Airway epithelial cell (primary cell): ENCODE measurements around a stretch of chr1.

GRCh38 chr1:41882006-41882493 is 36.7 kb downstream of the HIVEP3 start:
- RAMPAGE, long total RNA, result no peak

GRCh38 chr1:41915984-41916729 is 2.6 kb downstream of the HIVEP3 start:
- RAMPAGE, long total RNA, result no peak

DNA sequence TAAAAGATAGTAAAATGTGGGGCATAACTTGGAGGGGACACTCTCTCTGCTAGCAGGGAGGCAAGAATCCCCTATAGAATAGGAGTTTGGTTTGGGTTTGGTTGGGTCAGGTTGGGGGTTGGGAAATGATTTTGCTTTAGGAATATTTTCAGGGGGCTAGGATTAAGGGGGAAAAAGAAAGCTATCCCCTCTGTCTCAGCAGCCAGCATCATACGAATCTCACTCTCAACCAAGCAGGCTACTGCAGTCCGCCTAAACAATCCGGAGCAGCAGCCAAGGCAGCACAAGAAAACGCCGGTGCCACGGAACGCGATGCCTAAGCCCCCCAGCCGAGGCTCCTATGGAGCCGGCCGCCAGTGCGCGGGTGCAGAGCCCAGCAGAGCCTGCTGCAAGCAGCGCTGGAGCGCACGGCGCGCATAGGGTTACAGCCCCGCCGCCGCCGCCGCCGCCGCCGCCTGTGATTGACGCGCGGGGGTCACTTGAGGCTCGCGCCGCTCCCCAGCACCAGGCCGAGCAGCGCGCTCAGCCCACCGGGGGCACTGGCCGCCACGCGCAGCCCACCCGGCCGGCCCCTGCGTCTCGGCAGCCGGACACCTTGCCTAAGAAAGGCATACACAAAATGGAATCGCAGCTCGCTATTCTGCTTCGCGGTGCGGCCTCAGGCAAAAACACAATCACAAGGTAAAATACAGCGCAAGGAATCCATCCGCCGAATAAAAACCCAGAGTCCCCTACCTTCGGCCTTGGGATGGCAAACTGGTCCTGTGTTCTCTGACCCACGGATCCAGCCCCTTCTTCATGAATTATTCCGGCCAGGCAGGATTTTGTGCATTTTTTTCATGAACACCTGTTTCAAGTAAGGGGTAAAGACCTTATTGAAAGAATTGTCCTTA is 798 bp downstream of the HIVEP3 start:
- RAMPAGE, long total RNA, result no peak

GRCh38 chr1:42162061-42163044 is 2.2 kb downstream of the GUCA2A start:
- RAMPAGE, long total RNA, result no peak

GRCh38 chr1:42163045-42163648 is 1.4 kb downstream of the GUCA2A start:
- RAMPAGE, long total RNA, result no peak

GRCh38 chr1:42223228-42223940 is 58.8 kb upstream of the GUCA2A start:
- RAMPAGE, long total RNA, result no peak

DNA sequence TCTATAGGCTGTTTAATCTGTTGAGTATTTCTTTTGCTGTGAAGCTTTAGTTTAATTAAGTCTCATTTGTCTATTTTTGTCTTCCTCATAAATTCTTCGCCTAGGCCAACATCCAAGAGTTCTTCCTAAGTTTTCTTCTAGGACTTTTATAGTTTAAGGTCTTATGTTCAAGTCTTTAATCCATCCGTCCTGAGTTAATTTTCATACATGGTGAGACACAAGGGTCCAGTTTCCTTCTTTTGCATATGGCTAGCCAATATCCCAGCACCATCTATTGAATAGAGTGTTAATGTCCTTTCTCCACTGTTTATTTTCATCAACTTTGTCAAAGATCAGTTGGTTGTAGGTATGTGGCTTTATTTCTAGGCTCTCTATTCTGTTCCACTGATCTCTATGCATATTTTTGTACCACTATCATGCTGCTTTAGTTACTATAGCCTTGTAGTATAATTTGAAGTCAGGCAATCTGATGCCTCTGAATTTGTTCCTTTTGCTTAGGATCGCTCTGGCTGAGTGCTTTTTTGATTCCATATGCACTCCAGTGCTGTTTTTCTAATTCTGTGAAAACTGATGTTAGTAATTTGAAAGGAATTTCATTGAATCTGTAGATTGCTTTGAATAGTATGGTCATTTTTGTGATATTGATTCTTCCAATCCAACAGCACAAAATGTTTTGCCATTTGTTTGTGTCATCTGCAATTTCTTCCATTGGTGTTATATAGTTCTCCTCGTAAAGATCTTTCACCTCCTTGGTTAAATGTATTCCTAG is 38.6 kb downstream of the FOXJ3 start:
- RAMPAGE, long total RNA, result no peak

GRCh38 chr1:42513057-42513539 is 50.0 kb downstream of the CCDC30 start:
- RAMPAGE, long total RNA, result no peak

GRCh38 chr1:42686419-42687052 is 4.3 kb downstream of the YBX1 start:
- RAMPAGE, long total RNA, result no peak

DNA sequence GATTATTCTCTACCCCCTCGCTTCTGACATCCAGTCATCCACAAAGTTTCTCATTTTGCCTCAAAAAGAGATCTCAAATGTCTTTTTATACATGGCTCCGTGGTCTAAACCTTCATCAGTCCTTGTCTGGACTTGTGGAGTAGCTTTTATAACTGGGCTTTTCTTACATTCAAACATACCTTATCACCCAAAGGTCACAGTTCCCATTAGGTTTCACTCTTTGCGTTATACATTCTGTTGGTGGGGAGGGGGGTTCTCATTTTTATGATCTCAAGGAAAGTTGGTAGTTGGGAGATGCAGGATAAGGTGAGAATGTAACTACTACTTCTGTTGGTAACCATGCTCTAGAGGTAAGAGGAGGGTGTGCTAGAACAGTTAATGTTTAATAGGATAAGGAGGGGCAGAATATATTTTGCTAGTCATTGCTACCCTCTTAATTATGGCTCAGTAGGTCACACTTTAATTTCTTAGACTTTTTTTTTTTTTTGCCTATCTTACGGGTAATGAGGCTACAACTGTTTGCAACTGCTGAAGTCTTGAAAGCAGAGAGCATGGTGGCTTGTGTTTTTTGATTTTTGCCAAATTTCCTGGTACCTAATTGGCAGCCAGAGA is 10.7 kb downstream of the YBX1 start:
- RAMPAGE, long total RNA, result no peak

GRCh38 chr1:42923416-42924055 is 35.1 kb downstream of the SLC2A1 start:
- RAMPAGE, long total RNA, result no peak

- RAMPAGE, long total RNA, result no peak
Measured at GRCh38 chr1:42946980-42947553, 11.6 kb downstream of the SLC2A1 start.

GRCh38 chr1:42947591-42948156 is 11.0 kb downstream of the SLC2A1 start:
- RAMPAGE, long total RNA, result no peak

DNA sequence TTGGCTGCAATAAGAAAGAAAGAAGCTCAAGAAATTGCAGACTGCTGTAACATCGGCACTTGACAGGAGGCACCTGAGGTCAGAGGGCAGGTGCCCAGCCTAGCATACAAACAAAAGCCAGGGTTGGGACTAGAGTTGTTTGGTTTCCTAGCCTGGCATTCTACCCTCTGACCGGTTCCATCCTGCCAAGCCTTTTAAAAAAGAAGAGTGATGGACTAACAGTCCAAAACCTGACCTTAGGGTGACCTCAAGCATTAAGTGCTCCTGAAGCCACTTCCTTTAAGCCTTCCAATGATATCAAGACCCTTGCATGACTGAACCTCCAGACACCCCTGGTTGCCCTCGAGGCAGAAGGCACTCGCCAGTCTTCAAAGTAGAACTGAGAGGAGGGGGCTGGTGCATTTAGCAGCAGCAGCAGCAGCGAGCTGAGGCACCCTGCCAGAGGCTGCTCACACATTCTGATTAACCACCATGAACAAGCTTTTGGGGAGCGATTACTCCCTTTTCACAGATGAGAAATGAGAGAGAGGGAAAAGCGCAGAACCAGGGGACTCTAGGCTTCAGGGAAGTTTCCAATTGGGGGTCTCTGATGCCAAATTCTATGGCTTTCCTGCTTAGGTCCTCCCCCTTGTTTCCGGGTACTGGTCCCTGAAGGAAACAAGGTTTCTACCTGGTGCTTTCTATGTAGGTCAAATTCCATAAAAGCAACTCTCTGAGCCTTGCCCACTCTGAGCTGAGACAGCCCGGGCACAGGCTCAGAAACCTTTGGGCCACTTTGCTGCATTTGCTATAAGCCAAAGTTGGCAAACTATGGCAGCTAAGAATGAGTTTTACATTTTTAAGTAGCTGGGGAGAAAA is 9.2 kb downstream of the SLC2A1 start:
- RAMPAGE, long total RNA, result no peak

DNA sequence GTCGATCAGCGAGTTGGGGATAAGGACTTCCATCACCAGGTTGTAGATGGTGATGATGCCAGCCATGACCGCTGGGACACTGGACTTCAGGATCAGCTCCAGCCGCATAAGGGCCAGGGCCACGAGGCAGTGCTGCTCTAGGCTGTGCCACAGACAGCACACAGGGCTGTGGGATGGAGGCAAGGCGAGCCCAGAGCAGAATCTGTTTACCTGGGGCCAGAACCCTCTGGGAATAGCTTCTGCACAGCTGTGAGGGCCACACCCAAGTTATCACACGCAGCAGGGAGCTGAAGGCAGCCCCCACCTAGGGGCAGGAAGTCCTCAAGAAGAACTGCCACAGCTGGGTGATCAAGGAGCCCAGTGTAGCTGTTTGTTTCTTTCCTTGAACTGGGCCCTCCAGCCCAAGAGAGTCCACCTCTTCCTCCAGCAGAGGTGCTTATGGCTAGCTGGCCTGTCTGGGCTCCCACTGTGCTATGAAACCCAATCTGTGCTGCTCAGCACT is 6.2 kb downstream of the SLC2A1 start:
- RAMPAGE, long total RNA, result no peak

DNA sequence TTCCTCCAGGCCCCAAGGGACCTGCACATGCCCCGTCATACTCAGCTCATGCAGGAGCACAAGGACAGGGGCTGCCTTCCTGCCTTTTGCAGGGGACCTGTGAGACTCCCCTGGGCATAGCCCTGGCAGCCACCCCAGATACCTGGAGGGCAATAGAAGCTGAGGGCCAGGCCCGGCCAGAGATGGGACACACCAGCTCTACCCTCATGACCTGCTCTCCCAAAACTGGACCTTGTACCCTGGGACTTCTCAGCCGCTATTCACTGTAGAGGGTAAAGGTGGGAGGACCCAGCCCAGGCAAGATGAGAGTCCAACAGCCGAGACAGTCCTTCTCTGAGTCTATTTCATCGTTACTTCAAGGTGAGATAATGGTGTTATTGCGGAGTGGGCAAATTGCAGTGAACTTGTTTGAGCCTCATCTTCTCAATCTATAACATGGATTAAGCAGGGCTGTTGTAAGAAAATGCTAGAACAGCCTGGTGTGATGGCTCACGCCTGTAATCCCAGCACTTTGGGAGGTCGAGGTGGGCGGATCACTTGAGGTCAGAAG is 7.8 kb downstream of the C1orf210 start:
- RAMPAGE, long total RNA, result no peak

- RAMPAGE, long total RNA, result no peak
Measured at GRCh38 chr1:43302223-43302559, 1.4 kb downstream of the TIE1 start.

GRCh38 chr1:43320840-43321607 is 16.6 kb upstream of the MPL start:
- RAMPAGE, long total RNA, result no peak

DNA sequence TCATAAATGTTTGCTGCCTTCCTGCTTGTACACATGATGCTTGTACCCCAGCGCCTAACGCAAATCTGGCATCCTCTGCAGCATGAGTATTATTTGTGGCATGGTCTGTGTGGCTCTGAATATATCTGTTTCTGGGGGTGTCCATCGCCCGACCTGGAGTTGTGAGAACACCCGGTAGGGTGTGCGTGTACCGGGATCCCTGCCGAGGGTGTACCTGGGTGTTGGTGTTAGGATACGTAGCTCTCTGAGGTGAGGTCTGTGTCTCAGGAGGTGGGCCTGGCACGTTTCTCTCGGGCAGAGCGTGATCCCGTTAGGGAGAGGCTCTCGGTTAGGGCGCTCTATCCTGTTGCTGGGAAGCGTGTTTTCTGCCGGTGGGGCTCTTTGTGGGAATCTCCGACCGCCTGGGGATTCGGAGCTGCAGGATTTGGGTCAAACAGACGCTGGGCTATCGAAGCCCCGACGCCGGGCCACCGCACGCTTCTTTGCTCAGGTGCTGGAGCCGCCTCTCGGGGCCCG is 10.4 kb upstream of the CDC20 start:
- RAMPAGE, long total RNA, result no peak

- RAMPAGE, long total RNA, result no peak
Measured at GRCh38 chr1:43448979-43449428, 4.7 kb downstream of the HYI start.